ENCODE measurements around a stretch of chr10.

GRCh38 chr10:95071029-95071694 is 1.9 kb upstream of the CYP2C8 start:
- PRO-cap: no peak

- PRO-cap: unidirectional peak, plus-strand start at chr10:95236413
Observed at GRCh38 chr10:95236230-95236528, 42.1 kb downstream of the ACSM6 start.

DNA sequence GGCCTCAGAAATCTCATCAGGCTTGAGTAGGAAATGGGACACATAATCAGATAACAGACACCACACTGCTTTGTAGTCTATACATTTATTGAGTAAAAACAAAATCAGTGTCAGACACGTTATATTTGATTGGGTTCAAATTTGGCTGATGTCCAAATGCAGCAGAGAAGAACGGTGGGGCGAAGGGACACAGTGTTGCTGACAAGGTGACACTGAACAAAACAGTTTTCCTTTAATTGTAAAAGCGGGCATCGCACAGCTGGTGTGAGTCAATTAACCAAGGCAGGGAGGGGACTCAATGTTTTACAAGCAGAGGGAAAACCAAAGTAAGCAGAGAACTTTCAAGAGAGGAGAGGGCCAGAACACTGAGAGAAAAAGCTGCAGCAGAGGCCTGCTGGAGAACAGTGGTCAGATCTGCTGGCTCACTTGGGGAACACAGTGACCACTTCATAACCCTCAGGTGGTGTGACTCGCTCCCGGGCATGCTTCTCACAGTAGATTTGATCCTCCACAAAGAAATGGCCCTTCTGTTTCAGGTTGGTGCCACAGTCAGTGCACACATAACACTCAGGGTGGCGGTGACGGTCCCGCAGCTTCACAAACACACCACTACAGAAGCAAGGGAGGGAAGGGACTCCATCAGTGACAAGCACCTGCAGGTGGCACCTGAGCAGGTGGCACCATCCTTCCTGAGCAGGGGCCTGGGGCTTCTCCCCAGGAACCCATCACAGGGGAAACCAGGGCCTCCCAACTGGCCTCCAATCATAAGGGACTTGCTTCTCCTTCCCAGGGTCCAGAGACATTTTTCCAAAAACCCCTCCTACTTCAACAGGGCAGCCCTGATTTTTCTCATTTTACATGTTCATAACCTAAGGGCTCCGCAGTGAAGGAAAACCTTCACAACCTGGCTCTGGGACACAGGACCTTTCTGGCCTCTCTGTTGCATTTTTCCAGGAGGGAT is 43.7 kb downstream of the ACSM6 start:
- PRO-cap: no peak

DNA sequence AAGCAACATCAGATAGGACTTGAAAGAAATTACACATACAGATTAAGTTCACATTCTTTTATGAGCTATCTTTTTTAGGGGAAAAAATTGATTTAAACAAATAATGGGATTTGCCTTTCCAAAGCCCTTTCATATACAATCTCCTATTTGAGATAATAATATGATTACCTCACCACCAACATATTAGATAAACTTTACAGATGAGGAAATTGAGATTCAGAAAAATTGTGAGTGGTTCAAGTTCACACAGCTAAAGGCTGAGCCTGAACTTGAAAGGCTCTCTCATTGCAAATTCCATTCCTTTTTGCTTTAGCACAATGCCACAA is 14.9 kb downstream of the PDLIM1 start:
- PRO-cap: unidirectional peak, plus-strand start at position 219 of the sequence

DNA sequence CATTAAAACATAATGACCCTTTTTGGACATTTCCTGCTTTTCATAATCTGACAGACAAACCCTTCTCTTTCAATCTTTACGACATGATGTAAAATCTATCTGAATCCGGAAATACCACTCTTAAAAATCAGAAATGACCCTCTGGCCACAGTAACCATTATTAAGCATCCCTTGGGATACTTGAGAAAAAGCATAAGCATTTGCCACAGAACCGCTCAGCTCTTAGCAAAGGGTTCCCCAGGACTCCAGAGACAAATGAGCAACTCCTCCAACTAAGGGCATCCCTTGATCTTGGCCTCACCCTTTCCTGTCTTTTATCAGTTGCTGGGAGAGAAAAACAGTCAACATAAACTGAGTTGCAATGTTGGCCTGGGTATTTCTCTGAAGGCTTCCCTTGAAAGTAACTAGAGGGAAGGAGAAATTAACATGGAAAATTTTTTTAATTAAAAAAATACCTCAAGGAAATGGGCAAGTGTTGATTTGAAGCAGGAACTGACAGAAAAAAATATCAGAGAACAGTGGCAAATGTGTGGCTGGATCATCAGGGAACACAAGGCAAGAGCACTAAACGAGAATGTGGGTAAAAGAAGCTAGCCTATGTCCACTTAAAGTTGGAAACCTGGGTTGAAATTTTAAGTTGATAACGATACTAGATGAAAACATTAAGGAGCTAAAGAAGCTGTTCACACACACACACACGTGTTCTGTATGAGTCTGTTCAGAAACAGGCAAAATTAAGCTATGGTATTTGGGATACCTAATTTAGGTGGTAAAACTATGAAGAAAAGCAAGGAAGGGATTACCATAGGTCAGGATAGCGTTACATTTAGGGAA is 3.4 kb downstream of the PDLIM1 start:
- PRO-cap: no peak

DNA sequence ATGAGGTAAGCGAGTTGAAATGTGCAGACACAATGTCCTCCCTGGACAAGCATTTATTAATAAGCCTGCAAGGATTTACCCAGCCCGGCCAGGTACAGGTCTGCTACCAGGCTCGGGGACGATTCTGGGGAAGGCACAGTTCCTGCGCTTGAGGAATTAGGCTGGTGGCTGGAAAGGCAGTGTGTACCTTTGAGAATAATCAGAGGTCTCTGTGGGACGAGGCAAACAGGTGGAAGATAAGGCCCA is 1.7 kb downstream of the PDLIM1 start:
- PRO-cap: no peak

DNA sequence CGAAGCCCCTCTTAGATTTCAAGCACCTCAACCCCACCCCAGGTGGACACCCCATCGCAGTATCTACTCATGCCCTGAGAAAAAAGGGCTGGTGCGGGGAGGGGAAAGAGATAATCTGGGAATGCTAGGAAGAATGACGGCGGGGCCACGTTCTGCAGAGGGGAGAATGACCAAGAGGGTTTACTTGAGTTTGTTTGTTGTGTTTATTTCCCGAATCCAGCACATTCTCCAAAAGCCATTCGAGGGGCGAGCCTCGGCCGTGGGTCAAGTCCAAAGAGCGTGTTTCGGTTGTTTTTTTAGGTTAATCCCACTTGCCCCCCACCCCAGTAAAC is 781 bp downstream of the PDLIM1 start:
- PRO-cap: bidirectional peak, plus-strand start at position 118 of the sequence, minus-strand start at position 168 of the sequence

DNA sequence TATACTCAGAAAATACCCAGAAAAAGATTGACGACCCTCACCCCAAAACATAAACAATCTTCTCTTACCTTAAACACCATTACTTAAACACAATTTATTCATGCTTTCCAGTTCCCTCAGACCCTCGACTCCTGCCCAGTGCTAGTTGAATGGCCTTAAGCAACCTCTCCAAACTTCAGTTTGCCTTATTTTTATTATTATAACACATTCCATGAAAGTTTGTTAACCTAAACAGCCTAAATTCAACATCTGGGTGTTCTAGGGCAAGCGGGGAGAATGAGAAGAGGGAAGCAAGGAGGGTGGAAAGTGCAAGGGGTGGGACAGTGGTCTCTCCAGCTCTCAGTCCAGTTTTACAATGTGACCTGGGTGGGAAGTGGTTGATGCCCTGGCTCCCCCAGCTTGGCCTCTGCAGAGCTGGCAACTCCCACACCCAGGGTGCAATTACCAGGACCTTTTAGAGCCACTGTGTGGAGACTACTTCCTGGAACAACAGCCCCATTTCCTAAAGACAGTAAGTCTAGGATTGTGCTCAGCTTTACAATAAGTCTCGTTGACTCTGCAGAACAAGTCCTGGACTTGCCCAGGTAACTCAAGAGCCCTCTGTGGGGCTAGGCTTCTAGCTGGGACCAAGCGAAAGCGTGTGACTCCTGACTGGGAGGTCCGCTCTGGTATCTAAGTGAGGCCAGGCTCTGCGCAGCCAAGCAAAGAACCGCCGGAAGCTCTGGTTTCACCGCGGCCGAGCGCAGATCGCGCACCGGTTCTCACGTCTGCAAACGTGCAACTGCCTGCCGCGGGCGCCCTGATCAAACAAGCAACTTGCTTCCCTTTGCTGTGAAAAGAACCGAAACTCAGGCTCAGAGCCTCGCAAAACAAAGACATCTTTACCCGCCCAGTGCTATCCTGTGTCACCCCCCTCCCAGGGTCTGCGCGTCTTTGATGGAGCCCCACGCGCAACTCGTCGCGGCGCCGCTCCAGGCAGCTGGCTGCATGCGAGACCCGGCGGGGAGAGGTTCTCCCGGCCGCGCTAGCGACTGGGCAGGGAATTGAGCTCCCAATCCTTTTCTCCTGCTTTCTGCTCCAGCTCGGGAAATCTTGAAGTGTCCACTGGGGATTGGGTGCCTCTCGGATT is 4.2 kb upstream of the PDLIM1 start:
- PRO-cap: bidirectional peak, plus-strand start at position 468 of the sequence, minus-strand start at position 408 of the sequence; bidirectional peak, plus-strand start at position 745 of the sequence, minus-strand start at position 674 of the sequence

DNA sequence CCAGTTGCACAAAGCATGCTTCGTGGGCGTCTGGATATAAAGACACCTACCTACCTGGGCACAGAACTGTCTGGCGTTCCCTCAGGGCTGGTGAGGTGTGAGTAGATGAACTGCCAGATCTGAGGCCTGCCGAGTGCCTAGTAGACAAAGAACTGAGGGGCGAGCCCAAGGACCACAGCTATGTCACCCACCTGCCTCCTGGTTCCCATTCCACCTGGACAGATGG is 4.9 kb upstream of the PDLIM1 start:
- PRO-cap: no peak

DNA sequence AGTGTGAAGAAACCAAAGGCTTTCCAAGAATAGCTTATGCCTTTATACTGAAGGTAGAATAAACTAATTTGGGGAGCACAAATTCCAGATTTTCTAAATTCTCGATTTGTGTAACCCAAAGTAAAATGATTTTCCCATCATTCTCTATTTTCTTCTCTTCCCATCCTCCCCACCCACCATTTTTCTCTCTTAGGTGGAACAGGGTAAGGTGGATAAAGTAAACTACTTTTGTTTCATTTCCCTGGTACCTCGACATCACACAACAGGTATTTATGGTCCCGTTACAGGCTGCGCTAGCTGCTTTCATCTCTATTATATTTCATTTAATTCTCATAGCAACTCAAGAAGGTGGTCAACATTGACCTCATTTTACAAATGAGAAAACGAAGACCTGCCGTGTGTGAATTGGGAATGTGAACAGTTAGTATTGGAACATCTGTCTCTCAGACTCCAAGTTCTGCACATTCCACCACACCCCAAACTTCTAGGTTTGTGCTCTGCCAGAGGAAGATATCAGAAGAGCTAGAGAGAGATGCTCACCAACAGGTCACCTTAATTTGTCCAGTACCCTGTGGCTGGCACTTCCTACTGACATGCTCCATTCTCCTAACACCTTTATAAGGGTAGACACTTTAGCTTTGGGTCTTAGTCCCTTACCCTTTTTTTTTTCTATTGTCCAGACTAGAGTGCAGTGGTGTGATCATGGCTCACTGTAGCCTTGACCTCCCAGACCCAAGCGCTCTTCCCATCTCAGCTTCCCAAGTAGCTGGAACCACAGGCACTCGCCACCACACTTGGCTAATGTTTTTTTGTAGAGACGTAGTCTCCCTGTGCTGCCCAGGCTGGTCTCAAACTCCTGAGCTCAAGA is 38.0 kb upstream of the PDLIM1 start:
- PRO-cap: no peak

GRCh38 chr10:95348906-95349367 is 58.1 kb upstream of the PDLIM1 start:
- PRO-cap: no peak

- PRO-cap: no peak
Observed at GRCh38 chr10:95410479-95410809, 119.6 kb upstream of the PDLIM1 start.

DNA sequence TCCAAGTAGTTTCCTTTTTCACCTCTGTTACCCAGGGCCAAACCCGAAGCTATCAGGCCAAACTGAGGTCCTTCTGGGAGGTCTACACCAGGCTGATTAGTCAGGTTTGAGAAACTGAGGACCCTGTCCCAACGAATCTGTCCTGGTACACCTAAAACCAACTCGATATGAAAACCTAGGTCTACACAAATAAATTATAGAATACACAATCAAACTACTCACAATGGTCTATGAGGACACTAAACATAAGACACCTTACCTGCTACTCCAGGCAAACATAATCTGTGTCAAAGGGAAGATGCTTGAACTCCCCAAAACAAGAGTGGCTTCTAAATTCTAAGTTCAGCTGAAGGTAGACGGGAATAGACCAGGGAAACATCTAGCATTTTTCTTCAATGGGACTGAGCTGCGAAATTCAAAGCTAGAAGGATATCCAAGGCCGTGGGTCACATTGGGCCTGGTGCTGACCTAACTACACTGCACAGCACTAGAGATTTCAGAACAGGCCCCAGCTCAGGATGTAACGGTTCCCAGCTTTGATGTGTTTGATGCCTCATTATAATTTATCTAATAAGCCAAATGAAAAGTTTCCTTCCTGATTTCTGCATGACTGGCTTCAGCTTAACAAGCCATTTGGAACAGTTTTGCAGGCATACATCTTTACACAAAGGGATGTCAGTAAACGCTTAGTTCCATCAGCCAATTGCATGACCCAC is 121.8 kb upstream of the PDLIM1 start:
- PRO-cap: no peak

DNA sequence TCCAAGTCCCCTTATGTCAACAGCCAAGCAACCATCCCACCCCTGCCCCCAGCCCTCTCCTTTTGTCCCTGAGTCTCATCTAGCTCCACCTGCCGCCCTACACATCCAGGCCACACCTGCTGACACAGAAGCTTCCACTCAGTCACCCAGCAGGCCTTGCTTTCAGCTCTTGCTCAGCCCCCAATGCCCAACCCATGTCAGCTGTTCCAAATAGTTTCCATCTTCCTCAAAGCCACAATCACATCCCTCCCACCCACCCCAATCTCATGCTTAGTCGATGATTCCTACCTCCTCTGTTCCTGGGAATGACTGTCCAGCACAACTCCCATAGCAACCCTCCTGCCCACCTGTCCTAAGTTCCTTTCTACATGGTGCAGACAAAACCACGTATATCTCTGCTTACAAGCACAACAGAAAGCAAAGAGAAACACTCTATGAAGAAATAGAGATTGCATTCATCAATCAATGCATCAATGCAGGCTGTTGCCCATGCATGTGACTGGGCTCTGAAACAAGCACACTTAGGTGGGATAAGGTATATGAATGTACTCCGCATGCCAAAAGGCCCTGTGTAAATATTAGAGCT is 79.9 kb downstream of the SORBS1 start:
- PRO-cap: no peak

GRCh38 chr10:95493308-95493896 is 67.8 kb downstream of the SORBS1 start:
- PRO-cap: no peak

- PRO-cap: no peak
Observed at GRCh38 chr10:95502655-95503520, 58.3 kb downstream of the SORBS1 start.

- PRO-cap: no peak
Observed at GRCh38 chr10:95512398-95513057, 48.6 kb downstream of the SORBS1 start.

GRCh38 chr10:95542644-95543442 is 18.3 kb downstream of the SORBS1 start:
- PRO-cap: no peak

- PRO-cap: no peak
Observed at GRCh38 chr10:95664049-95664387, 7.5 kb upstream of the ALDH18A1 start.

DNA sequence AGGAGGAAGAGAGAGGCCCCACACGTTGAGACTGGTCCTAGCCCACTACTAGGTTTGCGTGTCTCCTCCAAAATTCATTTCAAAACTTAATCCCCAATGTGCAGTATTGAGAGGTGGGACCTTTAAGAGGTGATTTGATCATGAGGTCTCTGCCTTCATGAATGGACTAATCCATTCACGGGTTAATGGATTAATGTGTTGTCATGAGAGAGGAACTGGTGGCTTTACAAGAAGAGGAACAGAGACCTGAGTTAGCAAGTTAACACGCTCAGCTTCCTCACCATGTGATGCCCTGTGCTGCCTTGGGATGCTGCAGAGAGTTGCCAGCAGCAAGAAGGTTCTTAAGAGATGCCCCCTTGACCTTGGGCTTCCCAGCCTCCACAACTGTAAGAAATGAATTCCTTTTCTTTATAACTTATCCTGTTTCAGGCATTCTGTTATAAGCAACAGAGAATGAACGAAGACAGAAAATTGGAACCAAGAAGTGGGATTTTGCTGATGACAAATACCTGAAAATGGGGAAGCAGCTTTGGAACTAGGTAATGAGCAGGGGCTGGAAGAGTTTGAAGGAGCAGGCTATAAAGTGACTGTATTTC is 3.7 kb upstream of the TCTN3 start:
- PRO-cap: no peak

Data from rectum (tissue), 1 donor.